Glomerular endothelial cell (primary cell): ENCODE results near the gene ATP5MC2.

DNA sequence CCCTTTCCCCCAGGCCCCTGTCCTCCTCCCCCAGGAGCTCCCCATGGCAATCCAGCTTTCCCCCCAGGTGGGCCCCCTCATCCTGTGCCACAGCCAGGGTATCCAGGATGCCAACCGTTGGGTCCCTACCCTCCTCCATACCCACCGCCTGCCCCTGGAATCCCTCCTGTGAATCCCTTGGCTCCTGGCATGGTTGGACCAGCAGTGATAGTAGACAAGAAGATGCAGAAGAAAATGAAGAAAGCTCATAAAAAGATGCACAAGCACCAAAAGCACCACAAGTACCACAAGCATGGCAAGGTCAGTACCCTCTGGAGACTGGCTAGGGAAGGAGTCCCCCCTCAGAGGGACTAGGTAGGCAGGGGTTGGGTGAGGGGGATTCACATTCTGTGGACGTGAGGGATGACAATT lies 1.9 kb downstream of the PRR13 start:
- RAMPAGE, long total RNA = no peak

DNA sequence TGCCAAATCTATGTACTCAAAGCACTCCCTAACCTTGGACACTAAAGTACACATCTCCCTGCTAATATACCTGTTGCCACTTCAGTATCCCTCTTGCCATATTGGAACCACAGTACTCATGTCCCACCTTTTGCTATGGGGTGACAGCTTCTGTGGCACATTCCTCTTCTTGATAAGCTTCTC lies 16.1 kb downstream of the MAP3K12 start:
- RAMPAGE, long total RNA = no peak

- RAMPAGE, long total RNA = no peak
These were observed 2.7 kb downstream of the ATF7 start for GRCh38 chr12:53623324-53623954.

GRCh38 chr12:53676030-53676743 lies at the start of gene ATP5MC2:
Gene ATP5MC2 (minus strand): TSS chr12:53676083.
- RAMPAGE, long total RNA = start-site peak on the minus strand at chr12:53676065-53676084, 1,015 and 996 reads in 2 replicates

- RAMPAGE, long total RNA = no peak
These were observed 2.8 kb upstream of the ATP5MC2 start for GRCh38 chr12:53678570-53679134.

DNA sequence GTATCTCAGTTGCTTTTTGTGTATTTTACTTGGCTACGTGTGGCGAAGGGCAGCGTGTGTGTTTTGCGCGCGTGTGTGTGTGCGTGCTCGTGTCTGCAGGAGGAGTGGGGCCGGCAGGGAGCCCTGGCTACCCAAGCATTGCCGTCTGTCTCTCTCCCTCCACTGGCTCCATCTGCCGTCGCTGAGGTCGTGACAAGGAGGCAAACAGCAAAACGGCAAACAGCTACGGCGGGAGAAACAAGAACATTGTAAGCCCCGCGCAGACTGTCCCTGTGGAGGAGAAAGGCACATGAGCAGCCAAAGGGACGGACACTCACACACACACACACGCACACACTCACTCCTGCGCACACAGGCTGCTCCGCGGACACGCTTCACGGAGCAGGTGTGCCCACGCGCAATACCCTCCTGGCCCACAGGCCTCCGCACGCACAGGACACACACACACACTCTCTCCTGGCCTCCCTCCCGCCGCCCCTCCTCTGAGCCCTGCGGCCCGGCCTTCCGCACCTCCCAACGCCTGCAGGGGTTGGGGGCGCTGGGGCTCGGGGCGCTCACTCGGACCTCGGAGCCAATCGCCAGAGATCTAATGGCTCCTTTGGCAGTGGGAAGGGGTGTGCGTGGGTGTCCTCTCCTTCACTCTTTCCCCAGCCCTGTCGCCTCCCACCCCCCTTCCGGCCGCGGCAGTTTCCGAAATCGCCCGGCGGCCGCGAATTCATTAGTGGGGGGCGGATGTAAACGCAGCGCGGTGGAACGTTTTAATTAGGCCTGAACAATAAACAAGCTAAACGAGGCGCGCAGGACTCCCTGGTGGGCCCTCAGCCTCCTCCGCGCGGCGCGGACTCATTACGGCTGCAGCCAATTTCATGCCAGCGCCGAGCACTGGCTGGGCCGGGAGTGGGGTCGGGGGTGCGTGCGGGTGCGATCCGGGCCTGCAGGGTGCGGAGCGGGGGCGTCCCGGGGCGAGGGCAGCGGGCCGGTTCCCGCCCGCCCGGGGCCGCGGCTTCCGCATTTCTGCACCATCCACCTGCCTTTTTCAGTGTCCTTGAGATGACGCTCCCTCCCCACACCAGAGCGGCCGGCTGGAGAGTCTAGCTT lies 23.8 kb upstream of the CALCOCO1 start:
- RAMPAGE, long total RNA = no peak

DNA sequence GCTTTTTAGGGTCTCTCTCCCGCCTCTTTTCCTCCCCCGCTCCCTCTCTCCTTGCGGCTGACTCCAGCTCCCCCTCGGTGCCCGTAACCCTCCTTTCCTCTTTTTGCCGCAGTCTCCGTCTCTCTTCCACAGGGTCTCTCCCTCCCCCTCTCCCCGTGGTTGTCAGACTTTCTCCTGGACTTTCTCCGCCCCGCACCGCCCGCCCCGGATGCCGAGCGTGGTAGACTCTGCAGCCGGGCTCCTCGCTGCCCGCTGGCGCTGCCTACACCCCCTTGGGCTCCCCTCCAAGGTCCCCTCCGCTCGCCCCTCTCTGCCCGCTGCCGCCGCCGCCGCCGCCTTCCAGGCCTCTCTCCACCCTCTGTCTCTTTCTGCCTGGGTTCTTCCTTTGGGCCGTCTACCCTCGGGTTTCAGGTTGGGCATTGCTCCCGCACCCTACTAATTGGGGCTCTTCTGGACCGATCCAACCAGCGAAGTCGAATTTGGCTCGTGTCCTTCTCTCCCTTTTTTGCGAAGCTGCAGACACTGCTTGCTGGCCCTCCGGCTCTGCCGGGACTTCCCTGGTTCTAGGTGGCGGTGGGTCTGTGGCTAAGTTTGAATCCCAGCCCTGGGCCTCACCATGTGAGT lies 24.7 kb upstream of the CALCOCO1 start:
- RAMPAGE, long total RNA = no peak

DNA sequence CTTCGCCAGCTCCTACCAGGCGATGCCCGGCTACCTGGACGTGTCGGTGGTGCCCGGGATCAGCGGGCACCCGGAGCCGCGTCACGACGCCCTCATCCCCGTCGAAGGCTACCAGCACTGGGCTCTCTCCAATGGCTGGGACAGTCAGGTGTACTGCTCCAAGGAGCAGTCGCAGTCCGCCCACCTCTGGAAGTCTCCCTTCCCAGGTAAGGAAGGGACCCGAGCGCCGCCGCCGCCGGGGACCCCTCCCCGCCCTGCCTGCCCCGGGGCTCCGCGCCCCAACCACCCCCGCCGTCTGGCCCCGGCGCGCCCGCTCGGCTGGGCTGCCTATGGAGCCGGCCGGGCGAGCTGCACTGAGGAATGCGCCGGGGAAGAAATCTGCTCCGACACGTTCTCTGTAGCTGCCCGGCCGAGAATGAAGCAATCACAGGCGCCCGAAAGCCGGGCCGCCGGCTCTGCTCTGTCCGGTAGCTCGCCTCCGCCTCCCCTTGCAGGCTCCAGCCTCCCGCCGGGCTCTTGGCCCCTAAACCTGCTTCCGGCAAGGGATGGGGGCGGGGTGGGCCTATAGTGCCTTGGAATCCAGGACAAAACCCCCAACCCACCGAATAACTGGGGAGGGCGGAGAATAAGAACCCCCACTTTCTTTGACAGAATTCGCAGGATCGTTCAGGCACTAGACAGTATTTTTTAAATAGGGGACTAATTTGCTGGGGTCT lies 964 bp downstream of the HOXC13 start:
- RAMPAGE, long total RNA = no peak

GRCh38 chr12:53956387-53957010 lies 1.8 kb downstream of the HOXC12 start:
- RAMPAGE, long total RNA = no peak

- RAMPAGE, long total RNA = no peak
These were observed 1.5 kb downstream of the HOXC11 start for GRCh38 chr12:53974140-53975155.

GRCh38 chr12:53983208-53984404 lies 1.3 kb upstream of the HOXC10 start:
- RAMPAGE, long total RNA = no peak

DNA sequence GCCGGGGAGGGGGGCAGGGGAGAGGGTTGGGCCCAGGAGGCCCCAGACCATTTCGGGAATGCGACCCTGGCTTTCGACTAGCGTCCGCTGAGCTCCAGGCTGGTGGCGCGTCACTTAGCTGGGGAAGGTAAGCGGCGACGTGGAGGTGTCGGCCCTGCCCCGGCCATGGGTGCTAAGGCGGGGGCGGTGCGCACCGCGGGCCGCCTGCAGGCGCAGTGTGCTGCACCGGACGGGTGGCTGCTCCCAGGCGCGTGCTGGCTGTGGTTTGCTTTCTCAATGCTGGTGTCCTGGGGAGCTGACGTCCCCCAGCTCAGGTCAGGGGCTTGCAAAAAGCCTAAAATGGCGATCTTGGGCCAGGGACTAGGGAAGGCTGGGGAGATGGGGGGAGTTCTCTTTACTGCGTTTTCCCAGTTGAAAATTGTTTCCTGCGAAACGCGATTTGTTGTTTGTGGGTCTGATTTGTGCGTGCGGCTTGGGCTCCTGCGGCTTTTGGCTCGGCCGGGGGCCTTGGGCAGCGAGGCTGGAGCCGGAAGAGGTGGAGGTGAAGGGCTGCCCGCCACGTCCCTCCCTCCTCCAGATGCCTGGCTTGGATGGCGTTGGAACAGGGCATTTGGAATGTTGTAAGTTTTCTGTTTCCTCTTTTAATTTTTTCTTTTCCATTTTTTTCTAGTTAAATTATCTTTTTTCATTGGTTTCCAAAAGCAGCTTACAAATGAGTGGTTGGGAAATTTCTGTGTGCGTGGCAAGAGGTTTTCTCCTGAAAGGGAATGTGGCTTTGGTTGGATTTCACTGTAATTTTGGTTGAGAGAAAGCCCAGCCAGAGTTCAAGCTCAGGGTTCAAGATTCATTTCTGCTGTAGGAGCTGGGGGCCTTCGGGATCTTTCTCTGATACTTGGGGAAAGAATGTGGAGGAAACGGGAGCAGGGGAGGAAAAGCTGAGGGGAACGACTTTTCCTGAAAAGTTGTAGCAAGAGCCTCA lies 1.4 kb downstream of the HOXC10 start:
- RAMPAGE, long total RNA = no peak

GRCh38 chr12:54033954-54034618 lies 1.2 kb downstream of the HOXC5 start:
- RAMPAGE, long total RNA = no peak

GRCh38 chr12:54135212-54136070 lies 53.3 kb downstream of the SMUG1 start:
- RAMPAGE, long total RNA = no peak

GRCh38 chr12:54175546-54175807 lies 13.3 kb downstream of the SMUG1 start:
- RAMPAGE, long total RNA = no peak

DNA sequence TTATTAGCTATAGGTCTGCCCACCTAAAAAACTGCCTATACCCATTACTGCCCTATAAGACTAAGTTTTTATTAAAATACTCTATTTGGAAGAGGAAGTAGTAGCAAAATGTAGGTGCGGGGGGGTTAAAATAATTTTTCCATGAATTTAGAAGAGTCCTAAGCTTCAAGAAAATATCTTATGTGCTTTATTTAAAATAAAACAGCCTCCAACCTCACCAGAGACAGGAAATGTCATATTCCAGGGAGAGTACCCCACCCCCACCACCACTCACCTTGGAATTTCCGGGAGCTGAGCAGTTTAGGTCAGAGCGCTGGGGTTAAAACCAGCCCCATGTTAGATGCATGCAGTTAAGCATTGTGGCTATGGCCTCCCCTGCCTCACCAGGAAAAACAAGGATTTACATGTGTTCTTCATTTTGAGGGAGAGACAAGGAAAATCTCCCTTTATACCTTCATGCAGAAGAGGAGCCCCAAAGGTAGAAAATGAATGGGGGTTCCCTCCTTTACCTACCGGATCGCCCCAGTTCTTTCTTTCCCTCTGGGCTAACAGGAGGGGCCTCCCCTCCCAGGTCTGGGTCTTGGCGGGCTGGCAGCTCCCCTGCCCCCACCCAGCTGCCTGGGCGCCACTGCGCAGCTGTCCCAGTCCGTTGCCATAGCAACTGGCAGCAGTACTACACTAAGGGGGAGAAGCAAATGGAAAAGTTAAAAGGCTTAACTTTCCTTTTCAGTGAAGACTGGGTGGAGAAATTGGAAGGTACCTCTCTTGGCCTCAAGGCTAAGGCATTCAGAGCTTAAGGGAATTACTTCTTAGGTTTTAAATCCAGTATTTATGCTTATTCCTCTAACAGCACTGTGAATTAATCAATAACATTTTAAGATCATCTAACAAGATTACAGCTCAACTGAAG lies 20.7 kb downstream of the CBX5 start:
- RAMPAGE, long total RNA = no peak

GRCh38 chr12:54285680-54286693 lies 5.5 kb downstream of the HNRNPA1 start:
- RAMPAGE, long total RNA = no peak

DNA sequence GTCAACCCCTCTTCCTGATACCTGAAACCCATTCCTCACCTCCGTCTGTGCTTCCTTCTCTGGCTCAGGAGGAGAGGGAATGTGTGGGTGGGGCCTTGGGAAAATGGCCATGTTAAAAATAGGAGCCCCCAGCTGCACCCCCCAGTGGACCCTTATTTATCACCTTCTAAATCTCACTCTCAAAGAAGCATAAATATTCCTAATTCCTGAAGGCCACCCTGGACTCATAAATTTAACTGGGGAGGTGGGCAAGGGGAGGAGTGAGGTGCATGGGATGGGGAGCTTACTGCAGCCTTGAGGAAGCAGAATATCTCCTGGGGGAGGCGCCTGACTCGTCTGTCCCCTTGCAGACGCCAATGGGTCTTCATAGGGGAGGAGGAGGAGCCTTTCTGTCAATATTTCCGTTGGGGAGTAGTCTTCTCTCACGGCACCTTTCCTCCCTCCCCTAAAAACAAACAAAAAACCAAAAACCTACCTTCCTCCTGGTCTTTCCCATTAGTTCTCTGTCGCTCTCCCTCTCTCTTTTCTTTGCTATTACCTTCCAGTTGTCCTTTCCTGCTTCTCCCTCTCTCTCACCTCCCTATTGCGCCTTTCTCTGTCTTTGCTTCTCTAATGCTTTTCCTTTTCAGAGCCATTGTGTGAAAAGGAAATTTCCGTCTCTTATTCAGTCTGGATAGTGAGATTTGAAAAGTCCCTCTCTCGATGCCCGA lies 6.2 kb downstream of the GPR84 start:
- RAMPAGE, long total RNA = no peak

DNA sequence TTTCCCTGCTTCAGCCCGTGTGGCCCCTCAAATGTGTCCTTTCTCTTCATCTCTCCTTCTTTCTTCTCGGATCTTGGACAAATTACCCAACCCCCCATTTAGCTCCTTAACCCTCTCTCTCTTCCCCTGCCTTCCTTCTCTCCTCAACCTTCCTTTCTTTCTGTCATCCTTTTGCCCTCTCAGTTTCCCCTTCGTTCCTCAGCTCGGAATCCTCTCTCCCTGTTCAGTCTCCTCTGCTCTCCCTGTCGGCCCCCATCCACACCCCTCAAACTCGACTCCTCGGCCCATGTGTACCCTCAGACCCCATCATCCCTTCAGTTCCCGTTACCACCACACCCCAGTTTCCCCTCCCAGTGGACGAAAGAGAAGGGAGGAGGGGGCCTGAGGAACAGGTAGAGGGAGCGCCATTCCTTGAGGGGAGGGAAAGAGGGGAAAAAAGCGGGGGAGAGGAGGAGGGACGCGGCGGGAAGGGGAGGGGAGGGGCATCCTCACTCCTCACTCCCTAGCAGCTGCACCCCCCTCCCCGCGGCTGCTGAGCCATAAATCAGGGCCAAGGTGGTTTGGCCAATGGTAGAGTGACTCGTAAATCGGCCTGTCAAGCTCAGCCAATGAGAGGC lies 5.5 kb downstream of the GPR84 start:
- RAMPAGE, long total RNA = no peak

DNA sequence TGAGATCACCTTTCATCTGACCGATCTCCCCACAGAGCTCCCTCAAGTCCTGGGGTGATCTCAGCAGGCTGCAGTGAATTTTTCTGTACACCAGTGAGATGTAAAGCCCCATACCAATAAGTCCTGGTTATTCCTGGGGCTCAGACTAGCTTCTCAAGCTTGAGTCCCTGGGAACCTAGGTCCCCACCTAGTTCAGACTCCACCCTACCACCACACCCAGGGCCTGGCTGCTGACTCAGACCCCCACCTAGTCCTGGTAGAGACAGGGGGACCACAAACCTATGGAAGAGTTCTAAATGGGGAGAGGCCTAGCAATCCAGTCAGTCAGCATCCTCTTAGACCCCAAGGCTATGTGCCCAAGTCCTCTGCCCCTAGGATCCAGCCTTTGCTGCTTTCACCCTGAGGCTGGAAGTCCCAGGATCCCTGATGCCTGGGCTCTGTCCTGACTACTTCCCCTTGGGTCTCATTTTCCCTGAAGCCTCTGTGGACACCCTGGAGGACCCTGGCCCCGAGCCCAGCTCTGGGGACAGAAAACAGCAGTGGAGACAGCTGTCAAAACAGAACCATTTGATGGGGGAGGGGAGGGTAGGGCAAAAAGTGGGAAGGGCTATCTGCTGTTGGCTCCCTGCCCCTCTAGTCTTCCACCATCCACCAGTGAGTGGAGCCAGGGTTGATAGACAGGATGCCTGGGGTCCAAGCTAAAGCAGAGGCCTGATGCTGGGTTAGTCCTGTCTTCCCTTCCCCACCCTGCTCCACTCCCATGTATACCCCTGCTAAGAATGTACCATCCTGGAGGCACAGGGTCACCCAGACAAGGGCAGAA lies 10.1 kb upstream of the GPR84 start:
- RAMPAGE, long total RNA = no peak